Suprapubic skin (tissue), 4 donors: ENCODE measurements around a stretch of chr21.

DNA sequence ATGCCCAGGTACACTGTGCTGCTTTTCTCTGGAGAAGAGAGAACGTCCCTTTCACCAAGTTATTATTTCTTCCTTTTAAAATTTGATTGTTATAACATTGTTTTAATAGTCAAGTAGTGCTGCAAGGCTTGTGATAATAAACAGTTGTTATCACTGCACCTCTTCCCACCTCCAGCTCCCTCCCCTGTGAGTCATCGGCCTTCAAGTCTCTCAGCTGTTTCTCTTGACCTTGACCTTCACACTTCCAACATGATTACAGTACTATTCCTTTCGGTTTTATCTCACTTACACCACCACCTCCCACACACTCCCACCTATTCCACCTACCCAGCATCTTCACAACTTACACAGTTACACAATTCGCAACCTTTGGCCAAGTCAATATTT is 60.3 kb downstream of the RIPK4 start:
- PRO-cap = no peak
- RAMPAGE, long total RNA, 4 experiments = no peak in any of the 4 experiments

- PRO-cap = no peak
- RAMPAGE, long total RNA, 4 experiments = no peak in any of the 4 experiments
Measured at GRCh38 chr21:41765197-41765851, 1.5 kb downstream of the RIPK4 start.

- PRO-cap = no peak
- RAMPAGE, long total RNA, 4 experiments = no peak in any of the 4 experiments
Measured at GRCh38 chr21:41778183-41778654, 11.4 kb upstream of the RIPK4 start.

DNA sequence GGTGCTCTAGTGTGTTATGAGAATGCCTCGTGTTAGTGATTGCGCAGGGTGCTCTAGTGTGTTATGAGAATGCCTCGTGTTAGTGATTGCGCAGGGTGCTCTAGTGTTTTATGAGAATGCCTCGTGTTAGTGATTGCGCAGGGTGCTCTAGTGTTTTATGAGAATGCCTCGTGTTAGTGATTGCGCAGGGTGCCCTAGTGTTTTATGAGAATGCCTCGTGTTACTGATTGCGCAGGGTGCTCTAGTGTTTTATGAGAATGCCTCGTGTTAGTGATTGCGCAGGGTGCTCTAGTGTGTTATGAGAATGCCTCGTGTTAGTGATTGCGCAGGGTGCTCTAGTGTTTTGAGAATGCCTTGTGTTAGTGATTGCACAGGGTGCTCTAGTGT is 47.2 kb upstream of the RIPK4 start:
- PRO-cap = no peak
- RAMPAGE, long total RNA, 4 experiments = no peak in any of the 4 experiments

GRCh38 chr21:41833513-41834100 is 45.5 kb downstream of the PRDM15 start:
- PRO-cap = no peak
- RAMPAGE, long total RNA, 4 experiments = no peak in any of the 4 experiments

DNA sequence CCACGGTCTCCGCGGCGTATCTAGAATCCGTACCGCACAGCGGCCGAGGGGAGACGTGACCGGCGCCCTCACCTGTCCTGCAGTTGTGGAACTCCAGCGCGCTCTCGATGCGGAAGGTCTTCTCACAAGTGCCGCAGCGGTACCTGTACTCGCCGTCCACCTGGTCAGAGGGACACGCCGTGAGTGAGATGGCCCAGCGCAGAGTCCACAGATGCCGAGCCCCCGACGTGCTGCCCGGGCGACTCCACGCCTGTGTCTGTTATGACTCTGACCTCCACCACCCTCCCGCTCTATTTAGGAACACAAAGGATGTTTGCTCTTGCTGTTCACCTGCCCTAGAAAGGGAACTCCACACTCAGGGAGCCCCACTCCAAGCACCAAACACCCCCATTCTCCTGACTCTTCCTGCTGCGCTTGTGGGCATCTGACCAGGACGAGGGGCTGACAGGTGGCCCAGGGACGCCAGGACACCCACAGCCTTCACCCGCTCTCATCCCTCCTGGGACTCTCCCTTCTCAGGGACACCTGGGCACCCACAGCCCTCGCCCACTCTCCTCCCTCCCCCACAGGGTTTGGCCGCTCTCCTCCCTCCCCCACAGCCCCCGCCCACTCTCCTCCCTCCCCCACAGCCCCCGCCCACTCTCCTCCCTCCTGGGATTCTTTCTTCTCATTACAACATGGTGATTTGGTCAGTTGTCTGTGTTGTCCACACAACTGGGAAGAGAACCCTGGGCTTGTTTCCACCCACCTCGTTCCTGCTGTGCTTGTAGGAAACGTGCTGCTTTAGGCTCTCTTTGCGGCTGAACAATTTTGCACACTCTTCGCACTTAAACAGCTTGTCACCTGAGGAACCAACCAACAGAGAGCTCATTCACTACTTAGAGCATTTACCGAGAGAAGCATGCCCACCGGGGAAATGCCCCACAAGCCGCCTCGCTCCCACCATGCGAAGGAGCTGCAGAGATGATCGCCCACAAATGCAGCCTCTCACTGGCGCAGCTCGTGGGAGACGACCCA is 43.5 kb downstream of the PRDM15 start:
- PRO-cap = no peak
- RAMPAGE, long total RNA, 4 experiments = no peak in any of the 4 experiments

DNA sequence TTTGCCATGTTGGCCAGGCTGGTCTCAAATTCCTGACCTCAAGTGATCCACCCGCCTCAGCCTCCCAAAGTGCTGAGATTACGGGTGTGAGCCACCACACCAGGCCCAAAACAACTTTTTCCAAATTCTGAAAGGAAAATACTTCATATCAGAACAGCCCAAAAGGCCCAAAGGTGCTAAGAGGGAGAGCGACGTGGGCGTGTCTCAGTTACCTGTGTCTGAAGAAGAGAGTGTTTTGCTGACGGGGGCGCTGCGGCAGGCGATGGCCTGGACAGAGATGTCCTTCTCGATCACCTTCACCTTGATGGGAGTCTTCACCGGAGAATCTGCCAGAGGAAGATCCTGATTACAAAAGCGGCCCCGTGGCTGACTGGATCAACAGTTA is 26.4 kb upstream of the PRDM15 start:
- PRO-cap = no peak
- RAMPAGE, long total RNA, 4 experiments = start-site peak on the minus strand in 1 of 4 experiments, centred at position 298 of the sequence, 35 reads per replicate

DNA sequence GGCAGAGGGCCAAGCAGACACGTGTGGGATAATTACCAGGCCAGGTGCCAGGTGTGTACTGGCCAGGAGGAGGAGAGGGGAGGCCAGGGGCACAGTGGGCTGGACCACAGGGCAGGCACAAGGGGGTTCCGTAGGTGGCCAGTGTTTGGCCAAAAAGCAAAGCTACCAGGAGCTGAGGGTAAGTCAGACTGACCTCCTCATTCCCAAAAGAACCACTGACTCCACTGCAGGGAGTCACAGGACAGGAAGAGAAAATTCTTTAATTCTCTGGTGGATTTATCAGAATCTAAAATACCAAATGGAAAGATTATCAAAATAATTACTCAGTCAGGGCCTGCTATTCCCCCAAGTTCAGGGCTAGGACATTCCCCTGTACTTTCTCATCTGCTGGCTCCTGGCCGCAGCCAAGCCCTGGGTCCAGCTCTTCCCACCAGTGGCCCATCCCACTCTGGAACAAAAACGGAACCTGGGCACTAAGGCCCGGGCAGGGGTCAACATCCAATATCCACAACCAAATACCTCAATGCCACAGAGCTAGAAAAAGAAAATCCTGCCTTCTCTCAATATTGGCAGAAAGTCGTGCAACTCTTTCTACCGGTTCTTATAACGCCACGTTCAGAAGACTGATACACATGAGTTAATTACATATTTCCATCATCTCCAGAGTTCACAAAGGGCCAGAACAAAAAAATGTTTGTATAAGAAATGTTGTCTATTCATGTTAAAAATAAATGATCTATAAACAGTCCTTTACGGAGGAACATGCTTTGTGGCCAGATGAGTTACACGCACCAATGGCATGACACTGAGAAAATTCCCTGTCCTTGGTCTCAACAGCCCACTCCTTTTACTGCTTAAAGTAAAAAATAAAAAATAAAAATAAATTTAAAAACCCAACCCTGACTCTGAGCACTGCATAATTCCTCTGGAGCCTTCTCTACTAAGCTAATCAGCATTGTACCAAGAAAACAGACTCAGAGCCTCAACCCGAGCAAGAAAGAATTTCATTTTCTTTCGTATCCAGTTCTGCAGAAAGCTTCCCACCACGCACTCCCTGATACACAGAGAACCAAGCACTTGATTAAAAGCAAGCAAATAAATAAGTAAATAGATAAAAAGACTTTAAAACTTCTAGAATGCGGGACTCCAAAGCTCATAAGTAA is 29.6 kb downstream of the C2CD2 start:
- PRO-cap = unidirectional peak, minus-strand start at position 217 of the sequence
- RAMPAGE, long total RNA, 4 experiments = no peak in any of the 4 experiments

DNA sequence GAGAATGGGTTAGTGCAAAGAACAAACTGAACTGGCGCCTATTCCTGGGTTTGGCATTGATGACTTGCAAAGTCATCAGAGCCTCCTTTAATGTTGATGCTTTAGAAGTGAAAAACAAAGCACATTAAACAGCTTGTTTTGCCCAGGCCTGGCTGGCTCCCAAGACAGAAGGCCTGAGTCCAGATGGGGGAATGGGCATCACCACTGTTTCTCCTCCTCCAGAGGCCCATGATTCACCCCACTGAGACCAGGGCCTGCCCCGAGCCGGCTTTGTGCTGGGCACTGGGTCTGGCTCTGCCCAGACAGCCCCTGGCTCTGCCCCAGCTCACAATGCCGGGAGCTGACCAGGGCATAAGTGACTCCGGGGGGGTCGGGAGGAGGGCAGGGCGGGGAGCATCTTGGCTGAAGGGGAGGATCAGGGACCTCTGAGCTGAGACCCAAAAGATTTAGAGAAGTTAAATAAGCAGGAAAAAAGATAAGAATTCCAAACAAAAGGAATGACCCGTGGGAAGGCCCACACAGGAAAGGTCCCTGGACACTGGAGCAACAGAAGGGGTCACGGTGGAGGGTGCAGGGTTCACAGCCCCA is 5.7 kb downstream of the C2CD2 start:
- PRO-cap = no peak
- RAMPAGE, long total RNA, 4 experiments = no peak in any of the 4 experiments

DNA sequence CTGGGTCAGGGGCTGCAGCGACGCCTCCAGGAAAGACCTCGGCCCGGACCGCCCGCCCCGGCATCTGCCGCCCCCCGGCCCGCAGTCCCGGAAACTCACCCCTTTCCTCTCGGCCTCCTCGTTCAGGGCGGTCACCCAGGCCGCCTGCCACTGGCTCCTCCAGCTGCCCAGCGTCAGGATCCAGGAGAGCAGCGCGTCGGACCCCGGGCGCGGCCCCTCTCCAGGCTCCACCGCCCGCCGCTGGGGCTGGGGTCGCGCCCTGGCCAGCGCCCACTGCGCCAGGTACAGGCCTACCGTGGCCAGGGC is 594 bp downstream of the C2CD2 start:
- PRO-cap = no peak
- RAMPAGE, long total RNA, 4 experiments = no peak in any of the 4 experiments

GRCh38 chr21:42056400-42057532 is 14.4 kb upstream of the UMODL1 start:
- PRO-cap = no peak
- RAMPAGE, long total RNA, 4 experiments = no peak in any of the 4 experiments

DNA sequence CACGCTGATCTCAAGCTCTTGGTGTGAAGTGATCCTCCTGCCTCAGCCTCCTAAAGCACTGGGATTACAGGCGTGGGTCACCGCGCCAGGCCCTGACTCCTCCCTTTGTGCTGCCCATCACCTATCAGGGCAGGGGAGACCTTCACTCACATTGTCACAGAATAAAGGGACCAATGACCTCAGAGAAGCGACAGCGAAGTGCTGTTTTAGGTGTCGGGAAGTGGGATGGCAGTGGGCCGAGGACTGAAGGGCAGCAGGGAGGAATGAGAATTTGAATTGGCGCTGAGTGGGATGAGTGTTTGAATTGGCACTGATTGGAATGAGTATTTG is 12.6 kb upstream of the UMODL1 start:
- PRO-cap = no peak
- RAMPAGE, long total RNA, 4 experiments = no peak in any of the 4 experiments

GRCh38 chr21:42093769-42094683 is 22.9 kb downstream of the UMODL1 start:
- PRO-cap = no peak
- RAMPAGE, long total RNA, 4 experiments = no peak in any of the 4 experiments

- PRO-cap = no peak
- RAMPAGE, long total RNA, 4 experiments = start-site peak on the plus strand in 1 of 4 experiments, at chr21:42228067-42228614 at its widest, 8 reads per replicate
Measured at GRCh38 chr21:42227830-42228478, 9.0 kb downstream of the ABCG1 start.

DNA sequence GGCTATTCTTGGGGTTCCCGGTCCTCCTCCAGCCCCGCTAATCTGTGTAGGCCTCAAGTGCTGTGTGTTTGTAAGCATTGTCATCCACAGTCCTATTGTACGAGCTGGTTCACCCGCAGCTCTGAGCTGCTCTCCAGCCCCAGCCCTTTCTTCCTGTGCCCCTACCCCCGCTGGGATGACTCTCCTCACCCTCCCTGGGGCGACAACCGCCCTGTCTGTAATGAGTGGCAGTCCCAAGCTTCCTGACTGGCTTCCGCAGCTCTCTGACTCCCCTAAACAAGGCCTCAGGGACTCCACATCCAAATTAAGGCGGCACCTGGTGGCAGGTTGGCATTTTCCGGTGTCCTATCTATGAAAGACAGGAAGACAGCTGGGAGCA is 45.8 kb downstream of the TFF3 start:
- PRO-cap = no peak
- RAMPAGE, long total RNA, 4 experiments = no peak in any of the 4 experiments

DNA sequence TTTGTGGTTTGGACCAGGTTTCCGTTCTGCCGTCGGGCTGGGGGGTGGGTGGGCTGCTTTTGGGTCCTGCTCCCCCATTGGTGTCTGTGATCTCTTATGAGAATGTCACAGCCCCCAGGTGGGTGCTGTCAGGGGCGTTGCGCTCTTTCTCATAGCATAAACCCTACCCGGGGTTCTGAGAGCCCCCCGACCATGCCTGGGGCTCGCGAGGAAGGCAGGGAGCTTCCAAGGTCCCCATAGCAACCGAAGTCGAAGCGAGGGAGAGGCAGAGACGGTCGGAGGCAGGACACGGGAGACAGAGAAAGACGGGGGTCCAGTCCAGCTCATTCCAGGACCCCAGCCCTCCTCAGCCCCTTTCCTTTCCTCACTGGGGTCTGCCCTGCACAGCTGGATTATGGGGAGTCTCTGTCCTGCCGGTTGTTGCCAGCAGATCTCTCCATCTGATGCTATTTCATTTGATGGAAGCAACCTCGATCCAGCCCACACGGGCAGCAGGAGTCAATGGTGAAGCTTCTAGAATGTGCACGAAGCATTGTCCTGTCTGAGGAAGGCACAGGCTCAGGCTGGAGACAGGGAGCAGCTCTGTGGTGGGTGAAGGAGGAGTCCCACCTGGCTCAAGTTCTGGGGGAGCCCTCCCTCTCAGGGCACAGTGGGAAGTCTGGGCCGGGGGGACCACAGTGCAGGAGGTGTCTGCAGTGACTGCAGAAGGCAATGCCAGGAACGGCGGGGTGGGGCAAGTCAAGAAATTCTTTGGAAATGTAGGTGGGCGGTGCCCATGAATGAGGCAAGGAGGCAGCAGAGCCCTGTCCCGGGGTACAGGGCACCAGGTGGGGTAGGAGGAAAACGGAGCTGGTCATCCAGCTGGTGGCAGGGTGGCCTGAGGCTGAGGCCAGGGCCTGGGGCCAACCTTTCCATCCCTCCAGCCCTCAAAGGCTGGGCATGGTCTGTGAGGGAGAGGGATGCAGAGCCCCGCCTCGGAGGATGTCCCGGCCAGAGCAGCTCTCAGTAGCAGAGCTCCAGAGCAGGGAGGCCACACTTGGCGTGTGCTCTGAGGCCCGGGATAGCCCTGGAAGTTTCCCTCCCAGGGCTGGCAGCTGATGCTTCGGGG is 5.0 kb downstream of the TFF3 start:
- PRO-cap = no peak
- RAMPAGE, long total RNA, 4 experiments = no peak in any of the 4 experiments

DNA sequence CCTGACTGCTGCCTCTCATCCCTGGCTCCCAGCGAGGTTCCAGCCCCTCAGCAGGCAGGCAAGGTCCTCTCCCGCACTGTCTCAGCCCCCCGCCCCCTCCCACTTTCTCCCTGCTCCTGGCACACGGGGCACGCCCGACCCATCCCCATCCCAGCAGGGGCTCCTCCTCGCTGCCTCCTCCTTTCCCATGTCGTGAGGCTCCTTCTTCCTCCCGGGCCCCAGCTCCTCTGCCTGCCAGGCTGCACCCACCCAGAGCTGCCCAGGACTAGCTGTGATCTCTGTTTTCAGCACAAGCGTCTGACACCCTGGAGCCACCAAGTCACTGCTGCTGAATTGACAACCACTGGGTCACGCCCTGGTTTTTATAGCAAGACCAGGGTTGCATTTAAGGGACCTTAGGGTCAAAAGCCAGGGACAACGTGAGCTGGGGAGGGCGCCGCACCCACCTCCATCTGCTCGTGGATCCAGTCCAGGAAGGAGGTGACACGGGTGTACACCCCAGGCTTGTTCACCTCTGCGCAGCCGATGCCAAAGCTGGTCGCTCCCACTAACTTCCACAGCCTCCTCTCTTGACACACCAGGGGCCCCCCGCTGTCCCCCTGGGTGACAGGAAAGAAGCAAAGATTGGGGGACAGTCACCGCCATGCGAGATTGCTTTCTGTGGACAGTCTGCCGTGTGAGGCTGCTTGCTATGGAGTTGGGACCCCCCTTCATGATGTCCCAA is 9.1 kb upstream of the TFF1 start:
- PRO-cap = no peak
- RAMPAGE, long total RNA, 4 experiments = no peak in any of the 4 experiments

DNA sequence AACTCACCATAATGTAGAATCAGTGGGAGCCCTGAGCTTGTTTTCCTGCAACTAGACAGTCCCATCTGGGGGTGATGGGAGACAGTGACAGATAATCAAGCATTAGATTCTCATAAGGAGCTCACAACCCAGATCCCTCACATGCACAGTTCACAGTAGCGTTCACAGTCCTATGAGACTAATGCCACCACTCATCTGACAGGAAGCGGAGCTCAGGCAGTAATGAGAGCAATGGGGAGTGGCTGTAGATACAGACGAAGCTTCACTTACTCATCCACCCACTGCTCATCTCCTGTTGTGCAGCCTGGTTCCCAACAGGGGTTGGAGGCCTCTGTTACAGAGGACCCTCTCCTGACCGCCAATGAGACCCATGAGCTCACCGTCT is 39.7 kb downstream of the RSPH1 start:
- PRO-cap = no peak
- RAMPAGE, long total RNA, 4 experiments = no peak in any of the 4 experiments

GRCh38 chr21:42460234-42460749 is 35.7 kb downstream of the RSPH1 start:
- PRO-cap = no peak
- RAMPAGE, long total RNA, 4 experiments = no peak in any of the 4 experiments

DNA sequence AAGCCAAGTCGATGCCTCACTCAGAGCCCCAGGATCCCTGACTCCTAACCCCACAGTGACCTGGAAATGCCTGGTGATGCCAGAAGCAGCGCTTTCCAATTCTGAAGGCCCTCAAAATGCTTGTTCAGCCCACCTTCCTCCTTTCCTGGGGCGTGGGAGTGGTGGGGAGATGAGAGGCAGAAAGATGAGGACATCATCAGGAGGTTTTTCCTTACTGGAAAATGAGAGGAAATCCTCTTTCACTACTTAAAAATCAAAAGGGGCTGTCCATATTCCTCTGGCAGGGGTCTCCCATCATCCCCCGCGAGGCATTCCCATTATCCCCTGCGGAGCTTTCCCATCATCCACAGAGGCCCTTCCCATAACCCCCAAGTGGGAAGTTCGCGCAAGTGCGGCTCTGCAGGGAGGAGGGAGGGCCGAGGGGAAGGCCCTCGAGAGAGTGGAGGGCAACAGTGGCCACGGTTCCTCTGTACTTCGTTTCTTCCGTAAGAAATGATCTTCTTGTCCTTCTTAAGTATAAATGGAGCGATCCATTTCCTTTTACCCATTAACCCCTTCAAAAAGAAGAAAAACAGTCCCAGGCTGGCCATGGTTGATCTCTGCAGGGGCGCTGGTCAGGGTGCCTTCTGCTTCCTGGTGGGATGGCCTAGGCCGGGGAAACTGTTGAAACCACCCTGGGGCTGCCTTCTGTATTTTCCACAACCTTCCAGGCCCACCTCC is 3.4 kb upstream of the RSPH1 start:
- PRO-cap = no peak
- RAMPAGE, long total RNA, 4 experiments = no peak in any of the 4 experiments